Neuron (in vitro differentiated cells): ENCODE measurements around a stretch of chr21.

DNA sequence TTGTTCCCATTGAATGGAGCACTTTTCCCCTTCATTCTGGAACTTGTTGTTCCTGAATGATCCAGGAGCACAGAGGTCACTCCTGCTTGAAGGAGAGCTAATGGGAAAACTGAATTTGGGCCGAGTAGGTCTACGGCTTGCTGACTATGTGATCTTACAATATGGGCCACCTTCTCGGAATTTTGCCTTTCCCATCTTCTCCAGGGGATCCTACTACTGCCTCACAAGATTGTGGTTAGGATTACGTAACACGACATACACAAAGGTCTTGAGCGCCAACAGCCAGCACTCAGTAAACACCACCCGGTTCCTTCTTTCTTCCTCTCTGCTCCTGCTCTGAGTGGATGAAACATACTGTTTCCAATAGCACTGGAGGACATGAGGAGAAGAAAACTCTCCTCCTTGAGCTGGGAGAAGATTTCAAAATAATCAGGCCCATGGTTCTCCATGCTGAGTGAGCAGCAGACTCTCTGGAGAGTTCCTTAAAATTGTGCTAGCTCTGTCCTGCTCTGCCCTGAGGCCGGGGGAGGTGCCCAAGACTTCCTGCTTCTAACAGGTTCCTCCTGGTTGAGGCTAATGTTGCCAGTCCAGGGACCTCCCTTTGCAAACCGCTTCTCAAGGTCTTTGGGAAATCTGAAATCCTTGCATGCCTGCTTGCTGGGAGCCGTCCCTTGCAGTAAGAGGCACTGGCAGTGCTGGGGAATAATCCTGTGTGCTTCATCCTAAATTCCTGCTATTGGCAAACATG is 29.5 kb upstream of the MX1 start:
- PRO-cap: no peak

GRCh38 chr21:41465708-41466247 is 39.7 kb downstream of the MX1 start:
- PRO-cap: no peak

DNA sequence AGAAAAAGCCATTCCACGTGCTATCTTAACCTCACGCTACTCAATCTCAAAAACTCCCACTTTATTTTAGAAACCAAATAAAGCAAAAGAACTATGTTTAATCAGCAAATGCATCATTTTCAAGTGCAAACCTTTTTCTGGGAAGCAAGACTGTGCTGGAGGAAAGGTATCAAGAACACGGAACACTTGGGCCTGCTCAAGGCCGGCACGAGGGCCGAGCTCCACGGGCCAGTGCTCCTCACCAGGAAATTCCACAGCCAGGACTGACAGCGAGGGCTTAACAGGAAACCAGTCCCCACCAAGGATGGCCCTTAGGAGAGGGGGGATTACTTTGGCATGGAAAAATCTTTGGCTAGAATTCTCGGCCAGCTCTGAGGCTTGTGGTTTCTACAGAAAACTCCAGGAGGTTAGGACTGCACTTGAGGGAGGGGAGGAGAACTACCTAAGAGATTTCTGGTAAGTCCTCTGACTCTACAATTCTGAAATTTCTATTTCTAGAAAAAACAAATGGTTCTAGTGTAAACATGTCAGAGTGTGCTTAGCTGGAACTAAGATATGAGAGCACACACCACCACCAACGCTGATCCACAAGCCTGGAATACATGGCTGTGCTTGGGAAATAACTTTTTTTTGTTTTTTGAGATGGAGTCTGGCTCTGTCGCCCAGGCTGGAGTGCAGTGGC is 22.1 kb downstream of the TMPRSS2 start:
- PRO-cap: no peak

DNA sequence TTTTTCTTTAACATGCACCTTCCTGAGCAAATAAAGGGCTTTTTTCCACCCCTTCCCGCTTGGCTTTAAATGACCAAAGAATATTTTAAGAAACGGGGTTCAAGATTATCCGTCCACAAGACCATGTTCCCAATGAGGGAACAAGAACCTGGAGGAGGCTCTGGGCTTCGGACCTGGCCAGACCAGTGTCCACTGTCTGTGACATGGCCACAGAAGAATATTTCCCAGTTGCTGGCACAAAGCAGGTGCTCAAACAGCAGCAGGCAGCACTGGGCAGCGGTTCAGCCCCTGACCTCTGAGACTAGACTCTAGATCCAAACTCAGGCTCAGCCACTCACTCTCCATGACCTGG is 8.2 kb downstream of the TMPRSS2 start:
- PRO-cap: no peak

DNA sequence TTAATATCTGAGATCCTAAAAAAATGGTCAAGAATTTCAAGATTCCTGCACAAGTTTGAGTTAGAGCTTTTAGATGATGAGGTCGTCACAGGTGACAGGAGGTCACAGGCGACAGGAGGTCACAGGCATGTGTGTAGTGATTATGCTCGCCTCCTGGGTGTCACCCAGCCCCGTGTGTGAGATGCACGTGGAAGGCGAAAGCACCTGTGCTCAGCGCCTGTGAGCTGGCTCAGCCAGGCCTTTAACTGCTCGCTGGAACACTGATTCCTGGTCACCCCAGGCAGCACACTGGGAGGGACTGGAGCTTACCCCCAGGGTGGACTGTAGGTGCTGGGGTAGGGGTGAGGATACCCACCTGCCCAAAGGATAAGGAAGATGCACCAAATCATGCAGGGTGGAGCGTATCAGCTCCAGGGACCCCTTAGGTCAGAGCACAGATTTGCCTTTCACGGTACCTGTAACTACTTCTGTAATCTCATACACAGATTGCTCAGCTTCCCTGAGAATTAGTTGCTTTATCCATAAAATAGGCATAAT is 18.8 kb upstream of the TMPRSS2 start:
- PRO-cap: no peak

GRCh38 chr21:41556448-41556830 is 48.5 kb upstream of the TMPRSS2 start:
- PRO-cap: no peak

DNA sequence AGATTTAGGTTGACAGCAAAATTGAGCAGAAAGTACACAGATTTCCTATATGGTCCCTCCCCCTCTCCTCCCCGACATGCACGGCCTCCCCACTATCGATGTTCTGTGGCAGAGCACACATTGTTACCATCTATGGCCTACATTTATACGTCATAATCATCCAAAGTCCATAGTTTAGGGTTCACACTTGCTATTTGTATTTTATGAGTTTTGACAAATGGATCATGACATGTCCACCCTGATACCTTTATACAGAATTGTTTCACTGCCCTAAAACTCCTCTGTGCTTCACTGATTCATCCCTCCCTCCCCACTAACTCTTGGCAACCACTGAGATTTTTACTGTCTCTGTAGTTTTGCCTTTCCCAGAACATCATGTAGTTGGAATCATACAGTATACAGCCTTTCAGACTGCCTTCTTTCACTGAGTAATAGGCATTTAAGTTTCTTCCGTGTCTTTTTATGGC is 66.4 kb upstream of the TMPRSS2 start:
- PRO-cap: no peak

DNA sequence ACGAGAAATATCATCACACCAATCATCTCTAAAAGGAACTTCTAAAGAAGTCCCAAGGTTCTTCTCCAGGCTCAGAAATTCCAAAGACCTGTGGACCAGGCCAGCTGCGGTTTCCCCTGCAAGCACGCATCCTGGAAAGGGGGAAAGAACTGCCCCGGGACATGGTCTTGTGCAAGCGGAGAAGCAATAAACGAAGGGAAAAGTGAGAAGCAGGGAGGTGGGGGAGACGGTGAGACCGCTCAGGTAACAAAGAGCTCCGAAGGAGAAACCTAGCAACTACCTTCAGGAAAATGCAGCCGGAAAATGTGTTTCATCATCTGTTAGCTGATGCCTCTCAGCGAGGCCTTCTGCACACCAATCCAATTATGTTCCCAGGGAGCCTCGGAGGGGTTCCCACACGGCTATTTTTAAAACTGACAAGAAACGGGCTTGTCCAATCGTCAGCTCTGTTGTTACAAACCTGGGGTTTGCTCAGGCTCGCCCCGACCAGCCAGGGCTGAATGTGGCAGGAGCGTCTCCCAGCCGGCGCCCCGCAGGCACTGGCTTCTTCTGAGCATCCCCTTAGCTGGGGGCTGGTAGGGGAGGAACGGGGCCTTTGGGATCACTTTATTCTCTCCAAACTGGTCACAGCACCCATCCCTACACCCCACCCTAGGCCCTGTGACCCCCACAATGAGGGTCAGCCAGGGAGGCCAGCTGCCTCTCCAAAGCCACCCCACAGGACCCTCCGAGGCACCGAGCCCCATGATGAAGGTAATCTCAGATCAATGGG is 3.4 kb downstream of the RIPK4 start:
- PRO-cap: bidirectional peak, plus-strand start at position 499 of the sequence, minus-strand start at position 284 of the sequence

DNA sequence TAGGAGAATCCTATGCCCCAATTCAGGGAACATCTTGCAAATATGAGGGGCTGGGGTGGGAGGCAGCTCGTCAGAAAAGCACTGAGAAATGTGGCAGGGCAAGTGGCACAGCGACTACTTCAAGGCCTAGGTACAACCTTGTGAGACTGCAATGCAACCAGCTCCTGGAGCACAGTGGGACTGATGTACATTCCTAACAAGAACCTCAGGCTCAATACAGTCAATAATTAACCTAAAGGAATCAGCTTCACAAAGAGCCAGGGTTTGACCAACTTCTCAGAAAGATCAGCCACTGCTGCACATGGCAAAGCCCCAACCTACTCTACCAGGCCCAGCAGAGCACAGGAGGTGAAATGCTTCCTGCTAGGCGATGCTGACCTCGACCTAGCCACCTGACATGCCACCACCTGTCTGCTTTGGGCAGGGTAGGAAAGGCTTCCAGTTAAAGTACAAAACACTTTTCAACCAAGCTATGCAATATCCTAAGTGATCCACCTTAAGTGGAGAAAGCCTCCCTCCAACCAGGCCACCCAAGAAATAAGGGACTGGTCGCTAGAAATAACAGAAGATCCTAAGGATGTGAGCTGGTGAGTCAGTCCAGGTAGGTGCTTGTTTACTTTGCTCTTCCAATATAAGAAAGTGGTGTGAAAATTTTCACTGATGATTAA is 2.2 kb downstream of the RIPK4 start:
- PRO-cap: no peak

DNA sequence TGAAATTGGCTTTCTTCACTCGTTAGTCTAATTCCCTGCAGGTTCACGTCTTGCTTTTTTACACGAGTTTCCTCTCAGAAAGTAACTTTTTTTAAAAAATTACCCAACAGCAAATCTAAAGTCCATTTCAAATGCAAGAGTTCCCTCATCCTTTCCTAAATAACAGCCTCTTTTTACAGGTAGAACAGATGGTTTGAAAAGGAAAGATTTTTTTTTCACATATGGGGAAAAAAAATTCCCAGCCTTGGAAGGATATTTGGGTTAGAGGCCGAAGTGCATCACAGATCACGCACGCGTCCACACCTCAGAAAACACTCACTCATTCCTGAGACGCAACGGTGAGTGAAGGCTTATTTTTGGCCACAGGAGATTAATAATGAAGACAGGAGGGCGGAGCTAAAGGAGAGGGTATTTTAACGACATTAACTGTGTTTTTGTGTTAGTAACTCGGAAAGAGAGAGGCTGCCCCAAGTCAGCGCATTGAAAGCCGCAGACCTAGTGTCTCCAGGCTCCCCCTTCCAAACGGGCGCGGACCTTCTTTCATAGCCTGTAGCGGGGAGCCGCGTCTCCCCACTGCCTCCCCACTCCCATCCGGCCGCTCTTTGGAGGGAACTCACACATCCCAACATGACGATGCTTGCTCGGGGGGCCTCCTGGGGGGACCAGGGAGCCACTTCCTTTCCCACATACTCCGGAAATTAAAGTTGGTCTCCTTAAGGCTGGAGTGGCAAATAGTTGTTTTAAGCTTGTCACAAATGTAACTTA is 1.0 kb upstream of the RIPK4 start:
- PRO-cap: no peak

DNA sequence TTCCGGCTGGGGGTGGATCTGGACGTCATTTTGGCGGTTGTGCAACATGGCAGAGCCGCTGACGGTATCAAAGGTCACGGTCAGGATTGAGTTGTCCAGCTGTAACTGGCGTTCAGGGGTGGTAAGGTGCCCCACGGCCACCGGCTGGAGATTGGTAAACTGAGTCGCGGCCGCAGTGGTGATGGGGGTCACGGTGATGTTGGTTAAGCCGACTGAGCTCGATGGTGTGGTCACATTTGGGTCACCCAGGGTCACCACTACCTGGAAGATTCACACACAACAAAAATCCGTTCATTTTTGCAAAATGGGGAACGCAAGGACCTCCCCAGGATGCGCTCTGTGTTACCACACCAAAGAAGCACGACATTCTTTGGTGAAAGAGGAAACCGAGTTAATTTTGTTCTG is 34.6 kb upstream of the RIPK4 start:
- PRO-cap: no peak

- PRO-cap: no peak
Observed at GRCh38 chr21:41925902-41926841, 27.6 kb downstream of the C2CD2 start.

- PRO-cap: no peak
Observed at GRCh38 chr21:41973978-41974909, 20.4 kb upstream of the C2CD2 start.

GRCh38 chr21:42089117-42089827 is 18.2 kb downstream of the UMODL1 start:
- PRO-cap: no peak

DNA sequence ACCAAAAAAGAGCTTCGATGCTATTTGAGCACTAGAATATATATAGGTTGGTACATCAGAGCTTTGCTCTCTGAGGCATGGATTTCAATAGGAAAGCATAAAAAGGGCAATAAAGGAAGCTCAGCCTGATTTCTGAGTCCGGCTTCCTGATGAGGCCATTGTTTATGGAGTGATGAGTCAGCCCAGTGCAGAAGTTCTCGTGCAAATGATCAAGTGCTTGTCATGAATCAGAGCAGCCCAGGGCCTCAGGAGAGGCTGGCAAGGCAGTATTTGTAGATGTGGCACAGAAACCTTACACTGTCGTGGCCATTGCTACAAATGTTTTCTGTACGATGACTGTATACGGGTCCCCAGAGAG is 26.7 kb downstream of the UMODL1 start:
- PRO-cap: no peak

DNA sequence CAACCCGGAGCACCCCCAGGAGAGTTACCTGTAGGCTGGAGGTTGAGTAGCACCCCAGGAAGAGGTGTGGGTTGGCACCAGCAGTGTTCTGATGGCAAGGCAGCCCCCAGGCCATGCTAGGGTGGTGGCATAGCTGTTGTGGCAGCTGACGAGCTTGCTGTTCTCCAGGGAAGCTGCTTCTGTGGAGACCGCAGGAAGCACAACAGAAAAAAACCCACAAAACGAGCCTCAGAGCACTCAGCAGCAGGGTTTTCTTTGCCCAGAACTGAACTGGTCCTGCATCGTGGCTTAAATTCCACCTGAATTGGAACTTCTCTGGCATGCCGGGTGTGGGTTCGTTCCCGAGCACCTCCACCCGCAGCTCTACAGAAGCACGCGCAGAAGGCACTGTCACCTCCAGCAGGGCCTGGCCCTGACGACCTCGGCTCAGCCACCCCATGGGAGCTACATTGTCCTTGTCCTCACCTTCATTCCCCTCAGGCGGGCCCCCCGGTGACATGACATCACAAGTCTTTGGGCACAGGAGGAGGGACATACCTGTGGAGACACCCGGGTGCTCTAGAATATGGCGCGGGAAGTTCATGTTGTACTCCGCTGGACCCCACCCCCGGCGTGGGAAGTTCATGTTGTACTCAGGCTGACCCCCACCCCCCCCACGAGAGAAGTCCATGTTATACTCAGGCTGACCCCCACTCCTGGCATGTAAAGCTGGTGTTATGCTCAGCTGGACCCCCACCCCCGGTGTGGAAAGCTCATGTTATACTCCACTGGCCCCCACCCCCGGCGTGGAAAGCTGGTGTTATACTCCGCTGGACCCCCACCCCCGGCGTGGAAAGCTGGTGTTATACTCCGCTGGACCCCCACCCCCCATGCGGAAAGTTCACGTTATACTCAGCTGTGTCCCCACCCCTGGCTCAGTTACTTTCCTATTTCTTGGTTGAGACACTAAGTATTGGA is 37.4 kb downstream of the UMODL1 start:
- PRO-cap: no peak

- PRO-cap: no peak
Observed at GRCh38 chr21:42188122-42188754, 30.7 kb upstream of the ABCG1 start.

DNA sequence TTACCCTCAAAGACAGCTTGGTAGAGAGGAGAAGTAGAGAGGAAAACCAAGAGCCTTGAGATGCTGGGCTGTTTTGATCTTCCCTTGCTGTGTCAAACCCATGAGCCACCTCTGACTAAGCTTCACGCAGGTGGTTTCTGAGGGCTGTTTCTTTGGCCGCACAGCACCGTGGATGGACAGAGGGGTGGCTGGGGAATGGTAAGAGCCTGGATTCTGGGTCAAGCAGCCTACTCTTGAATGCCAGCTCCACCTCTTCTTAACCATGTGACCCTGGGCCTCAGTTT is 18.7 kb downstream of the ABCG1 start:
- PRO-cap: no peak

DNA sequence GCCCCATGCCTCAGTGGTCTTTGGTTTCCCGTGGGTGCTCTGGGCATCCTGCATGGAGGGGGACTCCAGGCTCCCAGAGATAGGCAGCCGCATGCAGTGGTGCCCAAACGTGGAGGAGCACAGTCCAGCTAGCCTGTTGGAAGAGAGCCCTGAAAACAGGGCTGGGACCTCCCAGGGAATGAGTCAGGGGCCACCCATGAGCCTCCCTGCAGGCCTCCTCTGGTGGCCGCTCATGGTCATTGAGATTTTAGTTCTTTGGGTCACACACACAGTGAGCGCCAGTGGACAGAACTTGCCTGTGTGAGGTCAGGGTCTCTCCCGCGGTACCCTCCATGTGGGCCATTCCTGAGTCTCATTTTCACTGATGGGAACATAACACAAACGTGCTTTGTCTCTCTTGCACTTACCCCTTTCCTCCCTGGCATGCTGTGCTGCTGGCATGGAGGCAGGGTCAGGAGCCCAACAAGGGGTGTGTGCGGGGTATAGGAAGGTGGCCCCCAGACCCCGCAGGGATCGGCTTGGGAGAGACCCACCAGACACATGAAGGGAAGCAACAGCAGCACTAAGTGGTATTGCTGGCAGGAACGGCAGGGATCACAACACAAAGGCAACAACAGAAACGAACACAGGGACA is 31.6 kb downstream of the ABCG1 start:
- PRO-cap: no peak

GRCh38 chr21:42462410-42463091 is 33.5 kb downstream of the RSPH1 start:
- PRO-cap: no peak